Gastroesophageal sphincter (tissue), 4 donors: ENCODE measurements around the genes PCDHB5, PCDHB10, PCDHGA2 and PCDHGA10.

DNA sequence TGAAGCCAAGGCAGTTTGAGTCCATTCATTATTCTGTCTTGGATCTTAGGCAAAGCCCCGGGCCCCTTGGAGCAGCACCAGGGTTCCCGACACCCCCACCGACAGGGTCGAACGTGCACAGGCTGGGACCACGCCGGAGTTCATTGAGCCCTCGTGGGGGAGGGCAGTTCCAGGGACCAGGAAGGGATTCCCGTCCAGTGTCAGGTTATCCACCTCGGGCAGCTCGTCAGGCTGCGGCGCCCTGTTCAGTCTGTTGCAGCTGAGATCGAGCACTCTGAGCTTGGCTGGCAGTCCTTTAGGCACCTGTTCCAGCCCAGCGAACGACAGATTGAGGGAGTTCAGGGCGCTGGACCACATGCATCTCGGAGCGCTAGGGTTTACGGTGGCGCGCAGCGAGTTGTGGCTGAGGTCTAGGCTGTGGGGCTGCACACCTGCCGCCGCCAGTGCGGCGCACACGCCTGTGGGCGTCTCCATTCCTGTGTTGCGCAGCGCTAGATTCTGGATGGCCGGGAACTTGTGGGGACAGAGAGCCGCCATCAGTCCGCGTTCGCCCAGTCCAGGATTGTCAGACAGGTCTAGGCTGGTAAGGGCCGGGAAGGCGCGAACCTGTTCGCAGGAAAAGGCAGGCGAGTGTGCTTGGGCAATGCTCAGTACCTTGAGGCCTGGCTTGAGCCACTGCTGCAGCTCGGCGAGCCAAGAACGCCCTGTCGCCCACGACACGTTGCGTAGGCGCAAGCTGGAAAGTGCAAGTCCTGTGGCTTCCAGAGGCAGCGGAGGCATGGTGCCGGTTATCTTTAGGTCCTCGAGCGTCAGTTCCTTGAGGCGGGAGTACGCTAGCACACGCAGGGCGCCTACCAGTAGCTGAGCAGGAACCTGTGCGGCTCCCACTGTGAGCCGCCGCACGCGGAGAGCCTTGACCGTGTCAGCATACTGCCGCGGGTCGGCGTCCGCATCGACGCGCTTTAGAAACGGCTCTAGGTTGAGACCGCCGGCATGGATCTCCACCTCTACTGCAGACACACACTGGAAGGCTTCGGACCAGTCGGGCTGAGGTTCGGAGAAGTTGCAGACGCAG, 827 bp downstream of the CD14 start:
- PRO-cap = bidirectional peak, plus-strand start at position 326 of the sequence, minus-strand start at position 255 of the sequence; bidirectional peak, plus-strand start at position 503 of the sequence, minus-strand start at position 405 of the sequence; bidirectional peak, plus-strand start outside the sequence, minus-strand start at position 830 of the sequence
- RAMPAGE, long total RNA, 4 experiments = no peak in any of the 4 experiments

GRCh38 chr5:140673944-140674591, 692 bp upstream of the DND1 start:
- PRO-cap = no peak
- RAMPAGE, long total RNA, 4 experiments = no peak in any of the 4 experiments

GRCh38 chr5:140688682-140689469, 2.3 kb downstream of the HARS1 start:
- PRO-cap = no peak
- RAMPAGE, long total RNA, 4 experiments = no peak in any of the 4 experiments

DNA sequence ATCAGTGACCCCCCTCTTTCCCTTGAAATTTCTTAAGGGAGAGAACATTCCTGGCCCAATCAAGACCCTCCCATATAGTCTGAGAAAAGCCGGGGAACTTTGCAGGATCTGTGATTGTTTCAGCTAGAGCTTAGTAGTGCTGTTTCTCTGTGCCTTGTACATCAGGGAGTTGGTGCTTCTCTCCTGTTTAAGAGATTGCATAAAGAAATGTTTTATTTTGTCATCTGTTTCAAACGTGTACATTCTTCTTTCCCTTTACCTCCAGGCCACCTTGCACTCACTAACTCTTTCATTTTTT, 950 bp downstream of the ZMAT2 start:
- PRO-cap = no peak
- RAMPAGE, long total RNA, 4 experiments = no peak in any of the 4 experiments

DNA sequence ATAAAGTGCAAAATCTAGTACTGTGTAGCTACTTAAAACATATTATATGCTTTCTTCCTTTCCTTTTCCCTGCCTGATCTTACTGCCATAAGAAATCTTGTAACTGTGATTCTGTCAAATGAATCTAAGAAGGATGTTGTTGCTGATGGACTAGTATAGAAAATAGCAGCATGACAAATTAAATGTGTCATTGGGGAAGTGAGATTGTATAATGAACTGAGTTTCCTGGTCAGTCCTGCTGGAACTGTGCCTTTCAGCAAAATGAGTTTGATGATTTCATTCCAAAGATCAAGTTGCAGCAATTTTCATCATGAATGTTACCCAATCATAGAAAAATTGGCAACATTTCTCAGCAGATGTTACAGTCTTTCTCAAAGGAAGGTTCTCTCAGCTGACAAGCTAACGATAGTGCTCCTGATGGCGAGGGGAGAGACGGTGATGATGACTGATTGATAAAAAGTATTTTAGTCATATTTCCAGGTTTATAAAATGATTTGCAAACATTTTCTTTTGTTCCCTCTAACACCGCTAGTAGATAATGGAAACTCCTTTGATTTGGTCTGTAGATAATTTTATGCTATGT, 10.7 kb downstream of the PCDHAC2 start:
- PRO-cap = no peak
- RAMPAGE, long total RNA, 4 experiments = no peak in any of the 4 experiments

GRCh38 chr5:141010069-141010616, 41.0 kb upstream of the PCDHB1 start:
- PRO-cap = no peak
- RAMPAGE, long total RNA, 4 experiments = no peak in any of the 4 experiments

GRCh38 chr5:141077718-141078198, 16.7 kb upstream of the PCDHB2 start:
- PRO-cap = no peak
- RAMPAGE, long total RNA, 4 experiments = no peak in any of the 4 experiments

DNA sequence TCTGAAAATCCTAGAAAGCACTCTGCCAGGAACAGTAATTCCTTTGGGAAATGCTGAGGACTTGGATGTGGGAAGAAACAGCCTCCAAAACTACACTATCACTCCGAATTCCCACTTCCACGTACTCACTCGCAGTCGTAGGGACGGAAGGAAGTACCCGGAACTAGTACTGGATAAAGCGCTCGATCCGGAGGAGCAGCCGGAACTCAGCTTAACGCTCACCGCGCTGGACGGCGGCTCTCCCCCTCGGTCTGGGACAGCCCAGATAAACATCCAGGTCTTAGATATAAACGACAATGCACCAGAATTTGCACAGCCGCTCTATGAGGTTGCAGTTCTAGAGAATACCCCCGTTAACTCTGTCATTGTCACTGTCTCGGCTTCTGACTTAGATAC, 791 bp downstream of the PCDHB3 start:
- PRO-cap = no peak
- RAMPAGE, long total RNA, 4 experiments = no peak in any of the 4 experiments

DNA sequence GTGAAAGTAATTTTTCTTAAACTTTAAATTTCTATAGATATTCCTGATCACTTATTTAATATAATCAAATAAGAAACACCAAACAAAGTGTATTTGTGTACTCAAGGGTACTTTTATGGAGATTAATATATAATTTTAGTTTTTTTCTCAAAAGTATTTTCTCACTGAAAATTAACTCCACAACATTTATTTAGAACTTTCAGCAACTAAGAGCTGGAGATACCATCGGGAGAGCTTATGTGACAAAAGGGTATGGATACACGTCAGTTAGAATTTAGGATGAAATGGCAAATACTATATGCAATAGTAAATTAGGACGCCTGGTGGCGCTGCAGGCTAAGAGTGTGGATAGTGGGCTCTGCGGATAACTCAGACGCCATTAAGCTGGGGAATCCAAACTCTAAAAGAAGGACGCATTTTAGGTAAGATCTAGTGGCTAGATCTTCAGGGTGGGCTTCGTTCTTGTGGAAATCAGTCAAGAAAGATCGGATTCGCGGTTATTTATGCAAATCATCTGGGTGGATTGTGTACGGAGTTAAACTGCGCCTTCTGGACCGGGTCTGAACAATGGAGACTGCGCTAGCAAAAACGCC, at the start of gene PCDHB5:
Gene PCDHB5, plus strand, starts transcription at position 339 of the 593 bp plus-strand sequence.
- PRO-cap = no peak
- RAMPAGE, long total RNA, 4 experiments = start-site peak on the plus strand in 2 of 4 experiments, centred at positions 364 to 482 of the sequence, 20 to 59 reads per replicate

DNA sequence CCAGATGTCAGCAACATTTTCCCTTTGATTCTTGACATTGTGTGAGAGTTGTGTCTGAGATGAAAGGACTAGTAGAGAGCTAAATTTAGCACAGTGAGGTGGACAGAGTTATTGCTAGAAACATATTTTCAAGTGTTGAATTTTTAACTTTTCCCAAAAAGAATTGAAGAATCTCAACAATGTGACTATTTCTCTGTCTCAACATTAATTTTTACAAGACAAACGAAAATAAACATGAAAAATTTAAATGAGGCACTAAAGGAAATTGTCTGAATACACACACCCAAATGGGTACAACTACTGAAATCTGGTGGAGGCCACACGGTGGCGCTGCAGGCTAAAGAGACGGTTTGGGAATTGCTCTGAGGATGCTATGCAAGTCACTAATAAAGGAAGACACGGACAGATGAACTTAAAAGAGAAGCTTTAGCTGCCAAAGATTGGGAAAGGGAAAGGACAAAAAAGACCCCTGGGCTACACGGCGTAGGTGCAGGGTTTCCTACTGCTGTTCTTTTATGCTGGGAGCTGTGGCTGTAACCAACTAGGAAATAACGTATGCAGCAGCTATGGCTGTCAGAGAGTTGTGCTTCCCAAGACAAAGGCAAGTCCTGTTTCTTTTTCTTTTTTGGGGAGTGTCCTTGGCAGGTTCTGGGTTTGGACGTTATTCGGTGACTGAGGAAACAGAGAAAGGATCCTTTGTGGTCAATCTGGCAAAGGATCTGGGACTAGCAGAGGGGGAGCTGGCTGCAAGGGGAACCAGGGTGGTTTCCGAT, at the start of gene PCDHB10:
Gene PCDHB10, plus strand, starts transcription at position 367 of the 773 bp plus-strand sequence.
- PRO-cap = no peak
- RAMPAGE, long total RNA, 4 experiments = start-site peak on the plus strand in 2 of 4 experiments, centred at positions 366 to 407 of the sequence, 8 to 39 reads per replicate

GRCh38 chr5:141338624-141339051, at the start of gene PCDHGA2:
Gene PCDHGA2 (plus strand): TSS chr5:141338760.
- PRO-cap = no peak
- RAMPAGE, long total RNA, 4 experiments = no peak in any of the 4 experiments

GRCh38 chr5:141412887-141413581, at the start of gene PCDHGA10:
Gene PCDHGA10 (plus strand): TSS chr5:141412987.
- PRO-cap = unidirectional peak, plus-strand start at chr5:141412987
- RAMPAGE, long total RNA, 4 experiments = no peak in any of the 4 experiments

GRCh38 chr5:141513520-141514552, 25.0 kb downstream of the PCDHGC5 start:
- PRO-cap = bidirectional peak, plus-strand start at chr5:141513808, minus-strand start at chr5:141513728; bidirectional peak, plus-strand start at chr5:141513873, minus-strand start at chr5:141513846; bidirectional peak, plus-strand start at chr5:141514322, minus-strand start at chr5:141514189
- RAMPAGE, long total RNA, 4 experiments = no peak in any of the 4 experiments

DNA sequence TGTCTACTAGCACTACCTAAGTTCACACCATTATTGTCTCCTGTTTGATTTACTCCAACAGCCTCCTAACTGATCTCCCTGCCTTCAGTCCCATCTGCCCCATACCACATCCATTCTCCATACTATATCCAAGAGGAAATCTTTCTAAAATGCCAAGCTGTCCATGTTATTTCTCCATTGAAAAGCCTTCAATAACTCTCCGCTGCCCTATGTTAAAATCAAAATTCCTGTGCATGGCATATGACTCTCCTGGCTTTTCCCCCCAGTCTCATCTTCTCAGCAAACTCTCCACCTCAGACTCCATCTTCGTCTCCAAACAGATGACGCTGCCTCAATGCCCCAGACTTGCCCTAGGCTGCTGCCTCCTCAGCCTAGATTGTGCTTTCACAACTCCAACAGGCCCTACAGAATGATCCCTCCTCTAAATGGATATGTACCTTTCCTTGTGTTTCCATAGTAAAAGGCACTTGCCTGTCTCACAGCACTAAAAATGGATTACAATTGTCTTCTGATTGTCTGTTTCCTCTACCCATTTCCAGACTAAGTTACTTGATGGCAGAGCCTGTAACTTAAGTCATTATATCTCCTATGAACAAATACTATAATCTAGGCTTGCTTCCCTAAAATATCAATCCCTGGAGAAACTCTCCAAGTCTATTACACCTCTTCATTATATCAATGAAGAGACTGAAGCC, 27.8 kb downstream of the DIAPH1 start:
- PRO-cap = no peak
- RAMPAGE, long total RNA, 4 experiments = start-site peak on the minus strand in 1 of 4 experiments, centred at position 297 of the sequence, 5 reads per replicate

DNA sequence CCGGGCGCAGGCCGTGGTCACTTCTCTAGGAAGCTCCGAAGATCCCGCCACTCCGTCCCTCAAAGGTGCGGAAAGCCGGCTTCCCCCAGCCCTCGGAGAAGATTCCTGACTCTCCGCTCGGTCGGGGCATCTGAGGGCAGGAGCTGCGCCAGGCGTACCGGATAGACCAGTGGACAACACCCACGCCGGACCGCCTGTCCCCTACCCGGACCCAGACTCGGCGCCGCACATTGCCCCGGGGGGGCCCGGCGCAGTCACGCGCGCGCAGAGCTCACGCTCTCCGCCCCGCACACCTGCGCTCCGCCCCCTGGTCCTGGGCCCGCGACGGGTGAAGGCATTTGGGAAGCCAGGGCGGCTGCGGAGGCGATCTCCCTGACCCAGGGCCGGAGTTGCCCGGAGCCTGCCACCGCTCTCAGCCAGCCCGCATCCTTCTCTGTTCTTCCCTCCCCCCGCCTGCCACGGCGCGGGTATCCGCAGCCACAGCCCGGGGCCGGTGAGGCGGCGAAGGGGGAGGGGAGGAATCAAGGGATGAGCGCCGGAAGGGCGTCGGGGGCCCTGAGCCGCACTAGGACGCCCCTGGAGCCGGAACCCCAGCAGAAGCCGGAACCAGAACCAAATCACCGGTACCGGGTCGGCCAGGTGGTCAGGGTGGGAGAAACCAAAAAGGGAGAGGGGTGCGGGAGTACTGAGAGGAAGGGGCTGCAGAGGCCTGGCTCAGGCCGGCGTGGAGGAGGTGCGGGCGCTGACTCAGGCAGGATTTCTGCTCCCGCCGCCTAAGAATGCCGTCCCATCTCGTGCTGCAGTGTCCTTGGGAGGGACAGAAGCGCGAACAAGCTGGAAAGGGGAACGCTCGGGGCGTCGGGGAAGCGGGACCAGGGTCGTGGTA, 565 bp downstream of the RELL2 start:
- PRO-cap = no peak
- RAMPAGE, long total RNA, 4 experiments = start-site peak on the plus strand in 1 of 4 experiments, centred at position 327 of the sequence, 7 reads per replicate

DNA sequence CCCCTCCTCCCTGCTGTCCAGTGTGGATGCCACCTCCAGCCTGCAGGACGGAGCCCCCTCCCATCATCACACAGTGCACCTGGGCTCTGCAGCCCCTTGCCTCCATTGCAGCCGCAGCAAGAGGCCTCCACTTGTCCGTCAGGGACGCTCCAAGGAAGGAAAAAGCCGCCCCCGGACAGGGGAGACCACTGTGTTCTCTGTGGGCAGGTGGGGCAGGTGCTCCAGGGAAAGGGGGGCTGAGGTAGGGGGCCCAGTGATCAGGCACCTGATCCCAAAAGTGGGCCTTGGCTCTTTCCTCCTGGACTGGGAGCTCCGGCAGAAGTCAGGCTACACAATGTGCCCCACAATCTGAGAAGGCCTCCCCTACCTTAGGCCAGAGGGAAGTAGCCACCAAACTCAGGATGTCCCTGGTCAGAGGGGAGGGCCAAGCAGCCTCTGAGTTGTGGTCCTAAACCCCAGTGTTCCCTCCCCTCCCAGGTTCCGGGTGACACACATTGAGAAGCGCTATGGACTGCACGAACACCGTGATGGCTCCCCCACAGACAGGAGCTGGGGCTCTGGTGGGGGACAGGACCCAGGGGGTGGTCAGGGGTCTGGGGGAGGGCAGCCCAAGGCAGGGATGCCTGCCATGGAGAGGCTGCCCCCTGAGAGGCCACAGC, 2.8 kb downstream of the RELL2 start:
- PRO-cap = no peak
- RAMPAGE, long total RNA, 4 experiments = start-site peak on the minus strand in 1 of 4 experiments, centred at position 331 of the sequence, 8 reads per replicate

DNA sequence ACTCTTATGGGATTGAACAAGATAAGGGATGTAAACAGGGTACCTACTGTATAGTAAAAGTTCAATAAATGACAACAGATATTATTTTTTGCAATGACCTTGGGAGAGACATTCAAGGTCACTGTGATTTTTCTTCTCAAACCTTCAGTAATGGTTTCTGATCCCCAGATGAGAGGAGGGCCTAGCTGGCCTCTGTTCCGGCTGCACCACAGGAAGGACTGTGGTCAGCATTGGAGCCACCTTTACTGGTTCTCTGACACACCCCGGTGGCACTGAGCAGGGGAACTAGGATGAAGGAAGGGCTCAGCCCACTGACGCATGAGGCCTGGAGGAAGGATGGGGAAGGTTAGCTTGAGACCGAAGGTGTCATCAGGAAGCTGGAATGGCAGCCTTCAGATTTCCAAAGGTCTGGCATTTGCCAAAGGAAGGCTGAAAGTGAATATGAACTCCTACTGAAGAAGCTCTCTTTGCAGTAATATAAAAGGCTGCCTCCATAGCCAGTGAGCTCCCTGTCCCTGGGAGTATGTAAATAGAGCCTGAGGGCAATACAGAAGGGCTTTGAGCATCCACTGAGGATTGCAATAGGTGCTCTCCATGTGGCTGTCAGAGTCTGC, 69.7 kb downstream of the PCDH1 start:
- PRO-cap = unidirectional peak, minus-strand start at position 222 of the sequence
- RAMPAGE, long total RNA, 4 experiments = no peak in any of the 4 experiments

DNA sequence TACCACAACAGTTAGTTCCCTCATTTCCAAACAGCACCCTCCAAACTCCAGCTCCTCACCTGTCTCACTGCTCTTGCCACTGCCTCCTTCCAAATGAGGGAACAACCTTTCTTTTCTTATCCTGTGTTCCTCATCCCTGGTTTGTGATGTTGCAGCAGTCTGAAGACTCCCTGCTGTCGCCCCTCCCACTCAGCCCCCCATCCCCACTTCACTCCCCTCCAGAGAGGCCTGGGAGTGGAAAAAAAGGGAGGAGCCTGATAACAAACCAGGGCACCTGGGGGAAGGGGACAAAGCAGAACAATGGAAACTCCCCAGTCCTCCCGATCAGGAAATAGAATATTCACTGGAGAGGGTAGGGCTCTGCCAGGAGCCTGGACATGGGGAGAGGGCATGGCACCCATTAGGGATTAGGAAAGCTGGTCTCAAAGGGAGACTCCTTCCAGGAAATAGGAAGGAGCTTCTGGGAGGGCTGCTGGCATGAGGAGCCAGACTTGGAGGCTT, 20.2 kb downstream of the PCDH1 start:
- PRO-cap = no peak
- RAMPAGE, long total RNA, 4 experiments = no peak in any of the 4 experiments

GRCh38 chr5:141859863-141860302, 18.3 kb downstream of the PCDH1 start:
- PRO-cap = no peak
- RAMPAGE, long total RNA, 4 experiments = no peak in any of the 4 experiments

DNA sequence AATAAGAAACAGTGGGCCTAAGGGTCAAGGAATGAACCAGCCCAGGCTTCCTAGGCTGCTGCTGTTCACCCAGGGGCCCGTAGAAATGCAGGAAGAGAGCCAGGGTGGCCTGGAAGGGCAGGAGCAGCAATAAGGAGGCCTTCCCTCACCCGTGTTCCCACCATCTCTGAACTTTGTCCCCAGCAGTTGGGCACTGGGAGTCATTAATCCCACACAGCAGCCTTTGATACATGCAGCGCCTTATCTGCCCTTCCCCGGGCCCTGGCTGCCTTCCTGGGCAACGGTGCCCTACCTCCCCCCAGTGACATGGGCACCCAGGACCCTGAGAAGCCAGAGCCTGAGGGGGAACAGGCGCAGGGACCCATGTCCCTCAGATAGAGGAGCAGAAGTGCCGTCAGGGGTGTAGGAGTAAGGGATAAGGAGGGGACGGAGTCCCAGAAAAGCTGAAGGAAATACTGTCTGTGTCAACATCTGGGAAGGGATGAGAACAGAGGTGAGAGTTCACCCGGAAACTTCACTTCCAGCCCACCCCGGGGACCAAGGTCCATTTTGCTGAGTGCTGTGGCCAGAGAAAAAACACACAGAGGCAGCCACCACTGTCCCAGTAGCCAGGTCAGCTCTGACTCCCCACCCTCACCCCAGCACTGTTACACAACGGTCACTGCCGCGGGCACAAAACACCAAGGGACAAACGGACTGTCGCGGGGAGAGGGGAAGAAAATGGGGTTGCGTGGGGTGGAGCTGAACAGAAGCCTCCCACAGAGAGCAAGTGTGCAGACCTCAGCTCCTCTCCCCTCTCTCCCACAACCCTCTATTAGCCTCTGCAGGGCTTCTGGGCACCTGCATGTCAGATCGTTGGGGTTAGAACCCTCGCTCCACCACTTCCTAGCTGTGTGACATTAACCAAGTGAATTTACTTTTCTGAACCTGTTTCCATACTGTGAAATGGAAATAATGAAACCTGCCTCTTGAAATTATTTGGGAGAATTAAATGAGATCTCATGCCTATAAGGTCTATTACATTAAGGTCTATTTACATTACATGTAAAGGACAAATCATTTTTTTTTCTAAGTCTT, 3.7 kb downstream of the PCDH1 start:
- PRO-cap = bidirectional peak, plus-strand start at position 748 of the sequence, minus-strand start at position 649 of the sequence
- RAMPAGE, long total RNA, 4 experiments = no peak in any of the 4 experiments